Measurements from ENCODE around the gene AK8.

DNA sequence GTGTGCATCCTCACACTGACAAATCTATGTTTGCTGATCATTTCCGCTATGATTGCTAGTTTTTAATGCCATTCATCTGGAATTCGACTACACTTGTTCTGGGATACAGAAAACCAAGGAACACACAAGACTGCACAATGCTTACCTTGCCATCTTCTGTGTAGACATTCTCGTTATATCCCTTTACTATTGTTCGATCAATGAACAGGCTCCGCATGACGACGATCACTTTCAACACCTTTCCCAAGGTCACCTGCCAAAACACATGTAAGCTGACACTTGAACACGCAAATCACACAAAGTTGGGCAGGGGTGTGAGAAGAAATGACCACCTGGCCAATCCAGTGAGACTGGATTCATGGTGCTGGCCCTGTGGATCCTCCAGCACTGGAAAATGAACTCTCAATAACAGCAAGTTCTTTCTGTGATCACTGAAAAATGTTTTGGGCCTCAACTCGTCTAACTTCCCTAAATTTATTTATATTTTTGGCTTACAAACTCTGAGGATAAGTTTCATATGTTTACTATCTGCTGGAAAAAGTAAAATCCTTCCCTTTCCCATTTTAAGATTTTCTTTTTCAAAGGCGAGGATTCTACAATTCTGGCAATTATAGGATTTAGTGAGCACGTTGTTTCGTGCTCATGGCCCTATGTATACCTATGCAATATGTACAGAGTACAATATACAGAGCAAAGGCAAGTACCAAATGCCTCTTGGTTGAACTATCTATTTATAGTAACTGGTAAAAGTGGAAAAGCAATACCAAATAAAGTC, 154.1 kb upstream of the RAPGEF1 start:
- PRO-cap: no peak

DNA sequence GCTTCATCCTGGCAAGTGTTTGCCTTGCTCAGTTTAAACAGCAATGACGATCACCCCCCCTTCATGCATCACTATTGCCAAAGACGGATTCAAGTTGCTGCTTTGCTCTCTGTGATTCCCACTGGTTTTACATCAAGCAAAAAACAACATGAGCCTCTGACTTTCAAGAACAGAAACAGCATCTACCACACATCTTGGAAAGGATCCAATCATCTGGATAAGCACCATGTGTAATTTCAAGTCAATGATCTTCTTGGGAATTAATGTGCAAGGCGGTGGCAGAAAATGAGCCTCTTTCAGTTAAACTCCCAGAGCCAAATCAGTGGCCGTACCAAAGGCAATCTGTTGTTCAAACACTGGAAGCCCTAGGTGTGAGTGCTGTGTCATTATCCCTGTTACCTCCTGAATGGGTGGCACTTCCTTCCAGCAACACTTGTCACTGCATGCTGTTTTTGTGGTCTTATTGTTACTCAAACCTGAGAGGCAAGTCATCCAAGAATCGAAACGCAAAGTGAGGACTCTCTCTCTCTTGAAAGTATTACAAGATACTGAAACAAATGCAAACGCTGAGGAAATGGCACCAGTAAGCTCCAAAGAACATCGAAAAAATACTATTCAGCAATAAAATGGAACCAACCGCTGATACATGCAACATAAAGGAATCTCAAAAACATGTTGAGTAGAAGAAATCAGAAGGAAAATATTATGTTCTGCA, 72.8 kb downstream of the MED27 start:
- PRO-cap: no peak

- PRO-cap: no peak
Observed at GRCh38 chr9:132078488-132078851, 1.2 kb downstream of the MED27 start.

DNA sequence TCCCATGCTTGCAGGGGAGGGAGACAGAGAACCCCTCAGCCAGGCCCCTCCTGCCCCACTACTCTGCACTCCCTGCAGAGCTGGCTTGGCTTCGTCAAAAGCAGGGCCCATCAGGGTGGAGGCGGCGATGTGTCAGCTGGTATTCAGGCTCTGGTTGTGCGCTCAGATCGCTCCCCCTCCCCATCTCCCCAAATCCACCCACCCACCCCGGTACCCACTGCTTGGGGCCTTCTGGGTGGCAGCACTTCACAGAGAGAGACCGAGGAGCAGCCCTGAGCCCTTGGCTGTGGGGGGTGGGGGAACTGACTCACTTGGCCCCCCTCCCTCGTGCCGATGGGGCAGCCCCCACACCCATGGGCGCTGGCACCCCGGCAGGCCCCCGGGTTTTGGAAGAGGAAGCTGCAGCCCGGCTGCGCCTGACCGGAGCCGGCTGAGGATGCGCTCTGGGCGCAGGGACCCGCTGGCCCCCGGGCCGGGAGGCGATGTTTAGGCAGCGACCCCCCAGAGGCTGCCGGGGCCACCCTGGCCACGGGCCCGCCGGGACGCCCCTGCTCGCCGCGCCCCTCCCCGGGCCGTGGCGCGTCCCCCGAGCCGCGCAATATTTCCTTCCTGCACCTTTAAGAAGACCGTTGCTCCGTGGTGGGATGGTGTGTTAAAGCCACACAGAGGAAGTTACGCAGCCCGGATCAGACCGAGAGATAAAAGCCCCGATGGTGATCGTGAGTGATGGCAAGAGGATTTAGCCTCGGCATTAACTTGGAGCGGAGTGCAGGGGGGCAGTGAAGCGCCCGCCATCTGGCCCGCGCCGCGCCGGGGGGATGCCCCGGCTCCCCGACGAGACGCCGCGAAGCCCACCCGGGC, 627 bp upstream of the NTNG2 start:
- PRO-cap: no peak

- PRO-cap: no peak
Observed at GRCh38 chr9:132329251-132329811, 25.5 kb downstream of the SETX start.

GRCh38 chr9:132383430-132384003, 23.1 kb downstream of the TTF1 start:
- PRO-cap: no peak

DNA sequence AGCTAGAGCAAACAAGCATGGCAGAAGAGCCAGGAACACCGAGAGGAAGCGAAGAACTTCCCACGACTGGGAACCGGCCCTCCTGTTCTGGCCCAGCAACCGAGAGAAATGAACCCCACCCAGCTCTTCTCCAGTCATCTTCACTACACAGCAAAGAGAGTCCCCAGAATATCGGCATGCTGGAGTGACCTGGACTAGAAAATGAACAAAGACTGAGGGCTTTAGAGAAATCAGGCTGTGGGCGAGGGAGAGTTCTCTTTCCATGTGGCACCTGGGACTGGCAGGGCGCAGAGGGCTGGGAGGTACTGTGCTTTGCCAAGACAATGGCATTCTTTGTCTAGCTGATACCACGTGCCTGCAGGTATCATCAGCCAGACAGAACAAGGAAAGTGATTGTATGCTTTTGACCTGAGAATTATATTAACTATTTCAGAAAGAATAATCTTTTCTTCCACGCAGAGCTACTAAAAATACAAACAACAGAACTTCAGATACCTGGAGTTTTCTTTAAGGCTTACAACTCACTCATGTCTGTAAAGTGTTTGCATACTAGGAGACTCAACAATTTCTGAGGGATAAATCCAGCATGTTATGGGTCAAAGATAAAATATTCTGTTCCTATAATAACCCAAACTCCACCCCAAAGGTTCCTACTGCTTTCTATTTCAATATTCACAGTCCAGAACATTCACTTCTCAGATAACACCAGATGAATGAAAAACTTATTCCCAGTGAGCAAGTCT, 30.4 kb downstream of the DDX31 start:
- PRO-cap: no peak

GRCh38 chr9:132671015-132671903, 995 bp downstream of the GTF3C4 start:
- PRO-cap: bidirectional peak, plus-strand start at chr9:132671355, minus-strand start at chr9:132671272

DNA sequence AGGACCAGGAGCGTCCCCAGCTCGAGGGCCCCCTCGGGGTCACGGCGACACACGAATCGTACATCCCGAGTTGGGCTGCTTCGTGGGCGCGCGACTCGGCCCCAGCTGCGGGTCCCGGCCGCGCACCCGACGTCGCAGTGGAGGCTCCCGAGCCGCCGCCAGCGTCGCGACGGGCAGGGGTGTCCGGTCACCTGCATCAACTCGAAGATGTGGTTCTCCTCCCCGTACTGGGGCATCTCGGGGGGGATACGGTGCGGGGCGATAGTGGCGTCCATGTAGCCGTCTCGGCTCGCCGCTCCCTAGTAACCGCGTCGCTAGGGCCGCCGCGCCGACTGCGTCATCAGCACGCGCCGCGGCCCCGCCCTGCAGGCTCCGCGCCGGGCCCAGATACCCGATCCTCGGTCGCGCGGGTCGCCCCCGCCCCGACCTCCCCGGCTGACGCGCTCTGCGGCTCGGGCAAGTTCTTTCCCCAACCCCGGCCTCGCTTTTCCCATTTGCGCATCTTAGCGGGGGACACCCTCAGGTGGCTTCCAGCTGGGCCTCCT, at the start of gene AK8:
AK8 (minus strand) TSS at position 304 of the 545 bp plus-strand sequence.
- PRO-cap: bidirectional peak, plus-strand start at position 394 of the sequence, minus-strand start at position 304 of the sequence

DNA sequence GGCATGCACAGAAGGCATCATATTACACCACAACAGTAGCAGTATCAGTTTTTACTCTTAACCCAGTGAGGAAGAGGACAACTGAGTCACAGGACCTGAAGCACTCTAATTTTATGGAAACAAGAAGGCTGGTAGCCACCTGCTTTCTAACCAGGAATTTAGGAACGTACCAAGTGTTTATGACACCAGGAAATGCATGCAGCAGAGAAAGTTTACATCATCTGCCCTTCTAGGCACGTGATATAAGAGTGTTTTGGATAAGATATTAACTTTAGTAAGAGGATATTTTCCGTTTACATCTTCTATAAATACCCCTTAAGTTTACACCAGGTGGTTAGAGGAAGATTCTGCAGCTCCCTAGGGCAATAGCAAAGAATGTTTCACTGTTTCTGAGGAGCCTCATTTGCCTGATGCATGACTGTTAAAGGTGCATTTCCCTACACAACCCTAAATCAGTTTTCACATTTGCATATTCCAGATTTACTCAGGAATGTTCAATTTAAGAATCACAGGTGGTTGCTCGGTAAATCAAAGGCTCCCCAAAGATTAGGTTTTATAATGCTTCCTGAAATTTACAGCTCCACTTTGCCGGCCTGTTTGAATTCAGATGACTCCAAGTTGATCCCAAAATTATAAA, 1.8 kb downstream of the TSC1 start:
- PRO-cap: no peak

GRCh38 chr9:133019619-133020750, 10.8 kb upstream of the GTF3C5 start:
- PRO-cap: no peak

DNA sequence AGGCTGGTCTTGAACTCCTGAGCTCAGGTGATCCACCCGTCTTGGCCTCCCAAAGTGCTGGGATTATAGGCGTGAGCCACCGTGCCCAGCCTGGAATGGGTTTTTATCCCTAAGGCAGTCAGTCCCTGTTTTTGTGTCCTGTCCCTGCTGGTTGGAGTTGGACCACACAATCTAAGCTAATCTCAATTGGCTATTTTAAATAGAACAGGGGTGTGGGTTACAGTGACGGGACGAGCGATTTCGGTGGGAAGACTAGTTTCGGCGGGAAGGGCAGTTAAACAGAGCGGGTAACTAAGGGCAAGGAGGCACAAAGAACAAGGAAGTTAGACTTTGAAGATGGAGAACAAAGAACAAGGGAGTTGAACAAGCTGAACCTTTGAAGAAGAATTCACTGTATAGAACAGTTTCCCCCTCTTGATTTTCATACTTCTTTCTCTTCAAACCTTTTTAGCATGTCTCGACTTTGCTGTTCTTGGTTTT, 1.4 kb downstream of the GTF3C5 start:
- PRO-cap: bidirectional peak, plus-strand start at position 274 of the sequence, minus-strand start at position 135 of the sequence

- PRO-cap: no peak
Observed at GRCh38 chr9:133037631-133038365, 7.0 kb downstream of the GTF3C5 start.

DNA sequence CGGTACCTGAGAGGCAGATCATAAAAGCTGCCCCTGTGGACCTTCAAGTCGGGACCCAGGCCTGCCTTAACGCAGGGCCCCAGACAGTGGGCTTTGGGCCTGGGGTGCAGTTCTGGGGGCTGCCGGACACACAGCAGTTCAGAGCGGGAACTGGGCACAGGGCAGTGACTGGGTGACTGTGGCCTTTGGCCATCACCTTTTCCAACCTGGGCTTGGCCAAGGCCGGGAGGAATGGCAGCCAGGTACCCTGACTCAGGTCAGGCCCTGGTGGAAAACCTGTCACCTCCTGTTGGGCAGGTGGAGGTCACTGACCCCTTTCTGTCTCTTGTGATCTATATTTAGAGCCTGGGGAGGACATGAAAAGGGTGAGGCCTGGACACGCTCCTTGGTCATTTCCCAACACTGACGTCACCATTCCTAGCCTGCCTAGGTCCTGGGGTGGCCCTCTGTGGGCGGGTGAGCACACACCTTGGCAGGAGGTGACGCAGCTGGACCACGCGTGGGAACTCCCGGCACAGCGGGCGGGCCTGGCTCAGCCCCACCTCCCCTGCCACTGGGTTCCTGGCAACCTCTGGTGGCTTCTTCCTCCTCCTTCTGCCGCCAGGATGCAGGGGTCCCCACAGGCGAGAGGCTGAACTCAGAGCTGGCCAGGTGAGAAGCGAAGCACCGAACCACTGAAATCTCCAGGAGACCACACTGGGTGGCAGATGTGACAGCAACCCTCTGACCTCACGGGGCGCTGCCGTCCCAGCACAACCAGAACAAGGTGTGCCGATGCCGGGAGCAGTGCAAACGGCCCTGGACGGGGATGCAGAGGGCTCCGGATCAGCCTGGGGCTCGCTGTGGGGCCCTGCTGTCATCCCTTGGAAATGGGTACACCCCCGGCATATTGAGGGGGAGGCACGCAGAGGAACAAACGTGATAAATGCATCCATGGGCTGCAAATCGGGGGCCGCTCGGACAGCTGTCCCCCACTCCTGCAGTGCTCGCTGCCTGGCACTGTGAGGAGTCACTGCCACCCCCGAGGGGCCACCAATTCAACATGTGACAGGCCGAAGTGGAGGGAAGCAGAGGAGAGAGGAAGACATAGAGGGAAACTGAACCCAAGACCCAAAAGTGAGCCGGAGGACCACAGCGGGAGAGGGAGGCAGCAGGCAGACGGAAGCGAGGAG, 6.5 kb upstream of the RALGDS start:
- PRO-cap: no peak

- PRO-cap: no peak
Observed at GRCh38 chr9:133162899-133163277, 826 bp downstream of the GBGT1 start.

- PRO-cap: no peak
Observed at GRCh38 chr9:133199161-133200624, 9.4 kb downstream of the OBP2B start.

DNA sequence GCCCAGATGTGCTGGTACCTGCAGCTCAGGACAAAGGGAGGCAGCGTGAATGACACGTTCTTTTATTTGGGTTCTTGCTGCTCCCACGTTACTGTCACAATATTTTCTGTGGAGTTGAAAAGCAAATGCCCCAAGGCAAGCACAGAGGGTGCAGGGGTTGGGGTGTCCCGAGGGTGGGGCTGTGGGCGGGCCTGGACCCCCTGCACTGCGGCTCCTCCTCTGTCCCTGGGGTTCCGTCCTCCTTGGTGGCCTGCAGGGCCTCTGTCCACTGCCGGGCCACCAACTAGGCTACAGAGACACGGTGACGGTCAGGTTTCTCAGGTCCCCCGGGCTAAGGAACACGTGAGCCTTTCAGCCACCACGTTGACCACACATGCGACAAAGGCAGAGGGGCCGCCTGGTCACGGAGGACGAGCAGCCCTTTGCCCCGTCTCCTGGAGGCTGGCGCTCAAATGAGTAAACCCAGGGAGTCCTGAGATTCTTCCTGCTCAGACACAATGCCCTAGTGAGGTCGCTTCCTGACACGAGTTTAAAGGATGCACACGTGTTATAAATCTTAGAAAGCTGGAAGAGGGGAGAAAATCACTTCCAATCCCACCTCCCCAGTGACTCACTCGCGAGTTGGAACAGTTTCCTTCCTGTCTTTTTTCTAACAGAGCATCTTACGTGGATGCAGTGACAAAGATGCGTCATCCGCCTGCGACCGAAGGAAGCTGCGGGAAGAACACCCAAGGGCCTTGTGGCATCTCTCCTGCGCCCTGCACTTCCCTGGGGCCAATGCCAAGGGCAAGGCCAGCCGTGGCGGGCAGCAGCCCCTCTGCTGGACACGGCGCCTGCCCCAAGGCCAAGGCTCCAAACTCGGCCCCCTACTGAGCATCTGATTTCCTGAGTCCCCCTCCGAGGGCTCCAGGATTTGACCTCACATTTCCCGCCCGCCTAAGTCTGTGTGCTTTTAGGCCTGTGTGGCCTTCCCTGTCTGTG, 24.8 kb upstream of the OBP2B start:
- PRO-cap: no peak

- PRO-cap: no peak
Observed at GRCh38 chr9:133256590-133257617, 47.9 kb upstream of the OBP2B start.

- PRO-cap: no peak
Observed at GRCh38 chr9:133274206-133274975, 61.6 kb downstream of the SURF6 start.

DNA sequence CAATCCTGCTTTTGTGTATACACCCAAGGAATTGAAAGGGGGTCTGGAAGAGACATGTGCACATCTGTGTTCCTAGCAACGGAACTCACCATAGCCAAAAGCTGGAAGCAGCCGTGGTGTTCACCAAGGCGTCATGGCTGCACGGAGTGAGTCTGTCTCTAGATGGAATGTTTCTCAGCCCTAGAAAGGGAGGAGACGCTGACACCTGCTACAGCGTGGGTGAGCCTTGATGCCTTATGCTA, 59.5 kb downstream of the SURF6 start:
- PRO-cap: no peak